Measurements from ENCODE around the genes CTF1 and PYCARD.

GRCh38 chr16:30774974-30775270, 12.1 kb downstream of the ZNF629 start:
- RAMPAGE, long total RNA = no peak
- RRBS = no CpG with 5 or more reads among the region's 8 CpGs
PRO-cap:
- standard = no peak
- CoPRO, capped RNA only, 2 experiments = no peak in any of the 2 experiments
- CoPRO, capped and uncapped RNA, 2 experiments = peak in 1 of 2 experiments; most common minus-strand start chr16:30775196 (in 1)
- CoPRO, uncapped RNA only, 2 experiments = peak in 2 of 2 experiments; most common plus-strand start chr16:30775132 (in 1)
CAGE:
- cytosol, long polyA plus RNA = no peak
- long polyA plus RNA = no peak
- nucleolus, long total RNA = no peak
- nucleus, long polyA plus RNA = no peak

DNA sequence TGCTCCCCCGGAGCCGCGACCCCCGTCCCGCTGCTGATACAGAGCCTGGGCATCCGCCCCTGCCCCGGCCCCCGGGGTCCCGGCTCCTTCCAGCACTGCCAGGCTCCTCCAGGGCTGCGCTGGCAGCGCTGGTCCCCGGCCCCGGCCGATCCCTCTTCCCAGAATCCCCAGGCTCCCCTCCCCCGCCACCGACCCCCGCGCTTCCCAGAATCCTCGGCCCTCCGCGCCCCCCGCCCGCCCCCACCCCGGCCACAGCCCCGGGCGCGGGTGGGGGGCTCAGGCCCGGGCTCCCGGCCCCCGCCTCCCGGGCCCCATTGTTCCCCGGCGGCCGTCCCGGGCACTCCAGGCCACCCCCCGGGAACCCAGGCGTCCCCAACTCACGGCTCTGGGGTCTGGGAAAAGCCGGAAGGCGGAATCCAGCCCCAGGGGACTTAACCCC, 339 bp downstream of the ZNF629 start:
- RAMPAGE, long total RNA = no peak
- RRBS = 3% methylated on average over 15 of the region's 40 CpGs
PRO-cap:
- standard = bidirectional peak, plus-strand start at position 380 of the sequence, minus-strand start at position 165 of the sequence
- CoPRO, capped RNA only, 2 experiments = no peak in any of the 2 experiments
- CoPRO, capped and uncapped RNA, 2 experiments = no peak in any of the 2 experiments
- CoPRO, uncapped RNA only, 2 experiments = no peak in any of the 2 experiments
CAGE:
- cytosol, long polyA plus RNA = no peak
- long polyA plus RNA = no peak
- nucleolus, long total RNA = no peak
- nucleus, long polyA plus RNA = no peak

DNA sequence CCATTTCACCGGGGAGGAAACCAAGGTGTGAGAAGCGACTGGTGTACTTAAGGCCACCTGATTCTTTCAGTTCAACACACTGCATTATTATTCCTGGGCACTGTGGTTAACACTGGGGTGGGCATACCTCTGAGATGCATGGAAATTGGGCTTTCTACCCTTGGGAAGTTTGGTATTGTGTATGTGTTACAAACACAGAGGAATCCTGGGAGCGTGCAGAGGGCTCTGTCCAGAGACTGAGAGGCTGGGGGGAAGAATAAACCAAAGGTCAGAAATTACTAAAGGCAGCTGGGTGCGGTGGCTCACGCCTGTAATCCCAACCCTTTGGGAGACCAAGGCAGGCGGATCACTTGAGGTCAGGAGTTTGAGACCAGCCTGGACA, 939 bp upstream of the ZNF629 start:
- RAMPAGE, long total RNA = no peak
- RRBS = no CpG with 5 or more reads among the region's 6 CpGs
PRO-cap:
- standard = no peak
- CoPRO, capped RNA only, 2 experiments = no peak in any of the 2 experiments
- CoPRO, capped and uncapped RNA, 2 experiments = no peak in any of the 2 experiments
- CoPRO, uncapped RNA only, 2 experiments = no peak in any of the 2 experiments
CAGE:
- cytosol, long polyA plus RNA = no peak
- long polyA plus RNA = no peak
- nucleolus, long total RNA = no peak
- nucleus, long polyA plus RNA = no peak

GRCh38 chr16:30894559-30895524, 965 bp upstream of the BCL7C start:
- RAMPAGE, long total RNA = no peak
- RRBS = no CpG with 5 or more reads among the region's 14 CpGs
PRO-cap:
- standard = no peak
- CoPRO, capped RNA only, 2 experiments = no peak in any of the 2 experiments
- CoPRO, capped and uncapped RNA, 2 experiments = no peak in any of the 2 experiments
- CoPRO, uncapped RNA only, 2 experiments = no peak in any of the 2 experiments
CAGE:
- cytosol, long polyA plus RNA = no peak
- long polyA plus RNA = no peak
- nucleolus, long total RNA = no peak
- nucleus, long polyA plus RNA = no peak

DNA sequence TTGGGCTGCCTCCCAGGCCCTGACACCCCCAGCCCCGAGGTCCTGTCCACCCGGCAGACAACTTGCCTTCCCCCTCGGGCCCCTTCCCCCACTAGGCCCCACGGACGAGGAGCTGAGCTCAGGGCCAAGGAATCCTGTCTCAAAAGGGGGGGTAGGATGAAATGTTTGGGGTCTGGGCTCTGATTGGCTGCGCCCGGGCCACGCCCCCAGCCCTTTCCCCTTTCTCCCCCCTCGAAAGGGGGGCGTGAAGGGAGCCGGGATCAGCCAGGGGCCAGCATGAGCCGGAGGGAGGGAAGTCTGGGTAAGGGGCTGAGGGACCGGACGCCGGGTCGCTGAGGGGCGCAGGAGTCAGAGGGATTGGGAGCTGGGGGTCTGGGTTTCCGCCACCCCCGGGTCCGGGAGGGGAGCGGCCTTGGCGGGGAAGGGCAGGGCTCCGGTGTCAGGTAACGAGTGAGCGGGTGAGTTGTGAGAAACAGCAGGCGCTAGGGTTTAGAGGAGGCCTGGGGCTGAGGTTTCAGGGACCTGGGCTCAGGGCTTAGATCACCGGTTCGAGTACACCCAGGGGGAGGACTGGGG, at the start of gene CTF1:
CTF1 (plus strand) TSS at position 247 of the 576 bp plus-strand sequence.
- RAMPAGE, long total RNA = no peak
- RRBS = 2% methylated on average over 12 of the region's 28 CpGs
PRO-cap:
- standard = bidirectional peak, plus-strand start at position 248 of the sequence, minus-strand start outside the sequence
- CoPRO, capped RNA only, 2 experiments = peak in 2 of 2 experiments; most common plus-strand start position 248 of the sequence (in 2); most common minus-strand start position 114 of the sequence (in 2)
- CoPRO, capped and uncapped RNA, 2 experiments = peak in 1 of 2 experiments; most common plus-strand start position 248 of the sequence (in 1); most common minus-strand start position 111 of the sequence (in 1)
- CoPRO, uncapped RNA only, 2 experiments = no peak in any of the 2 experiments
CAGE:
- cytosol, long polyA plus RNA = start-site peak on the plus strand centred at position 250 of the sequence, 10 bp wide, 74 and 38 reads in 2 replicates
- long polyA plus RNA = no peak
- nucleolus, long total RNA = no peak
- nucleus, long polyA plus RNA = no peak

DNA sequence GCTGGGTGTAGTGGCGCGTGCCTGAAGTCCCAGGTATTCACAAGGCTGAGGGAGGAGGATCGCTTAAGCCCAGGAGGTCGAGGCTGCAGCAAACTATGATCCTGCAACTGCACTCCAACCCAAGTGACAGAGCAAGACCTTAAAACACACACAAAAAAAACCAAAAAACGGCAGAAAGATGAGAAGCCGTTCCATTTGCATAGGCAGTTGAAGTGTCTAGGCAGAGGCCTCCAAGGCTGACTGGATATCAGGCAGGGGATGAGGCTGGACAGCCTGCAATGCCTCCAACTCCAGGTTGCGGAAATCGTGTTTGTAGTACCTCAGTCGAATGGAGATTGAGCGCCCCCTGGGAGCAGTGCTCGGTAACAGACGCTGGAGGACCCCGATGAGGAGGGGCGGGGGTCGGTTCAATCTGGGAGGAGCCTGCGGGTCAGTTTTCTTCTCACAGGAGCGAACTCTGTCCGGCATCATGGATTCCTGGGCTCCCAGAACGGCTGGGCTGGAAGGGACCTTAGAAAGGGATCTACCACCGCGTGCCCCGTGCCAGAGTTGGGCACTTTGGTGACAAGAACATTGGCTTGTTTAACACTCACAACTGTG, 1.8 kb upstream of the FBXL19 start:
- RAMPAGE, long total RNA = no peak
- RRBS = no CpG with 5 or more reads among the region's 22 CpGs
PRO-cap:
- standard = bidirectional peak, plus-strand start at position 439 of the sequence, minus-strand start at position 312 of the sequence
- CoPRO, capped RNA only, 2 experiments = no peak in any of the 2 experiments
- CoPRO, capped and uncapped RNA, 2 experiments = no peak in any of the 2 experiments
- CoPRO, uncapped RNA only, 2 experiments = no peak in any of the 2 experiments
CAGE:
- cytosol, long polyA plus RNA = no peak
- long polyA plus RNA = no peak
- nucleolus, long total RNA = no peak
- nucleus, long polyA plus RNA = no peak

DNA sequence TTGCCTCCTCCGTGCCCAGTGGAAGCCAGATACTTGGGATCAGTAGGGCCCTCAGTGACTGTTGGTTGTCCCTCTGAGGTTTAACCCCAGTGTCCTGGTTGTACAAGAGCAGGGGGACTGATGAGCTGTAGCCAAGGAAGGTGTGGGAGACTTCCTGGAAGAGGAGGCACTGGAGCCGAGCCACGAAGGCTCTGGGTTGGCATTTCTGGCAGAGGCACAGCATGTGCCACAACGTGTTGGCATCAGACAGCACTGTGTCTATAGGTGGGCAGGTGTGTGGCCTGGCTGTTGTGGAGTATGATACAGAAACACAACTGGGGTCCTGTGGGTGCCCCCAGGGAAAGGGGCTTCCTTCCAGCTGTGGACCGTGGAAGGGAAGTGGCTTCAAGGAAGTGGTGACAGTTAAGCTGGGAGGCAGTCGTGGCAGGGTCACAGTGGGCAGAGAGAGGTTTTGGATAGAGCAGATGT, 11.3 kb upstream of the ORAI3 start:
- RAMPAGE, long total RNA = no peak
- RRBS = no CpG with 5 or more reads among the region's 6 CpGs
PRO-cap:
- standard = no peak
- CoPRO, capped RNA only, 2 experiments = no peak in any of the 2 experiments
- CoPRO, capped and uncapped RNA, 2 experiments = no peak in any of the 2 experiments
- CoPRO, uncapped RNA only, 2 experiments = no peak in any of the 2 experiments
CAGE:
- cytosol, long polyA plus RNA = no peak
- long polyA plus RNA = no peak
- nucleolus, long total RNA = no peak
- nucleus, long polyA plus RNA = no peak

DNA sequence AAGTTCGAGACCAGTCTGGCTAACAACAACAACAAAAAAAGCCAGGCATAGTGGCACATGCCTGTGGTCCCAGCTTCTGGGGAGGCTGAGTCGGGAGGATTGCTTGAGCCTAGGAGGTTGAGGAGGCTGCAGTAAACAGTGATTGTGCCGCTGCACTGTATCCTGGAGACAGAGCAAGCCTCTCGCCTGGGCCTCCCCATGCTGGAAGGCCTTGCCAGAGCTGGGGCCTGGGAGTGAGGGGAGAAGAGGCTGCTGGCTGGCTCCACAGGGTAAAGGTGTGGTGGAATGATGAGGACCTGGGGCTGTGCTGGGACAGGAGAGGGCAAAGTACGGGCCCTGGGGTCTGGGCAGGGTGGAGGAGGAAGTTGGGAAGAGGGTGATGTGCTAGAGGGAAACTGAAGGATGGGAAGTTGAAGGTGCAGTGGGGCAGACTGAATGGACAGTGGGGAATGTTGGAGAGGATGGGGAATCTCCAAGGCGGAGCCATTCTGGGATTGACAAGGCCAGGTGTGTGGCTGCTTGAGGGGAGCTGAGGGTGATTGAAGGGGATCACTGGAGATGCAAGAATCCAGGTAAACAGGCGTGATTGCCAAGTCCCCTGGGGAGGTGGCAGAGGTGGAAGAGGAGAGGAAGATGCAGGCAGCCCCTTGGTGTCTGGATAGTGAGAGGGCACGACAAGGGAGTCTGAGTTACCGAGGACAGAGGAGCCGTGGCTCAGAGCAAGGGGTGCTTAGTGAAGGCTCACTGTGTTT, 8.6 kb upstream of the HSD3B7 start:
- RAMPAGE, long total RNA = no peak
- RRBS = no CpG with 5 or more reads among the region's 10 CpGs
PRO-cap:
- standard = no peak
- CoPRO, capped RNA only, 2 experiments = no peak in any of the 2 experiments
- CoPRO, capped and uncapped RNA, 2 experiments = no peak in any of the 2 experiments
- CoPRO, uncapped RNA only, 2 experiments = no peak in any of the 2 experiments
CAGE:
- cytosol, long polyA plus RNA = no peak
- long polyA plus RNA = no peak
- nucleolus, long total RNA = no peak
- nucleus, long polyA plus RNA = no peak

DNA sequence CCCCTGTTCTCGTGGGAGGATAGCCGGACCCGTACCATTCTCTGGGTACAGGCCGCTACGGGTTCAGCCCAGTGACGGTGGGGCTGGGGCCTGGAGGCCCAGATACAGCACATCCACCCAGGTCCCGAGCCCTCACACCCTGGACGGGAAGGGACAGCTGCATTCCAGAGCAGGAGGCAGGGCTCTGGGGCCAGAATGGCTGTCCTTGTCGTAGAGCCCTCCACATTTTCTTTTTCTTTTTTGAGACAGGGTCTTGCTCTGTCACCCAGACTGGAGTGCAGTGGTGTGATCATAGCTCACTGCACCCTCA, 3.1 kb downstream of the HSD3B7 start:
- RAMPAGE, long total RNA = no peak
- RRBS = no CpG with 5 or more reads among the region's 9 CpGs
PRO-cap:
- standard = no peak
- CoPRO, capped RNA only, 2 experiments = no peak in any of the 2 experiments
- CoPRO, capped and uncapped RNA, 2 experiments = no peak in any of the 2 experiments
- CoPRO, uncapped RNA only, 2 experiments = peak in 1 of 2 experiments; most common minus-strand start position 287 of the sequence (in 1)
CAGE:
- cytosol, long polyA plus RNA = no peak
- long polyA plus RNA = no peak
- nucleolus, long total RNA = no peak
- nucleus, long polyA plus RNA = no peak

- RAMPAGE, long total RNA = no peak
- RRBS = 96% methylated on average over 6 of the region's 30 CpGs
PRO-cap:
- standard = no peak
- CoPRO, capped RNA only, 2 experiments = no peak in any of the 2 experiments
- CoPRO, capped and uncapped RNA, 2 experiments = no peak in any of the 2 experiments
- CoPRO, uncapped RNA only, 2 experiments = no peak in any of the 2 experiments
CAGE:
- cytosol, long polyA plus RNA = no peak
- long polyA plus RNA = no peak
- nucleolus, long total RNA = no peak
- nucleus, long polyA plus RNA = no peak
These were observed 12.9 kb downstream of the ZNF668 start for GRCh38 chr16:31061009-31061665.

GRCh38 chr16:31077583-31078132, 3.4 kb downstream of the ZNF646 start:
- RAMPAGE, long total RNA = no peak
- RRBS = no CpG with 5 or more reads among the region's 19 CpGs
PRO-cap:
- standard = no peak
- CoPRO, capped RNA only, 2 experiments = no peak in any of the 2 experiments
- CoPRO, capped and uncapped RNA, 2 experiments = no peak in any of the 2 experiments
- CoPRO, uncapped RNA only, 2 experiments = no peak in any of the 2 experiments
CAGE:
- cytosol, long polyA plus RNA = no peak
- long polyA plus RNA = no peak
- nucleolus, long total RNA = no peak
- nucleus, long polyA plus RNA = no peak

- RAMPAGE, long total RNA = no peak
- RRBS = no CpG with 5 or more reads among the region's 7 CpGs
PRO-cap:
- standard = no peak
- CoPRO, capped RNA only, 2 experiments = no peak in any of the 2 experiments
- CoPRO, capped and uncapped RNA, 2 experiments = no peak in any of the 2 experiments
- CoPRO, uncapped RNA only, 2 experiments = peak in 2 of 2 experiments; most common plus-strand start chr16:31113636 (in 2); most common minus-strand start chr16:31113635 (in 1)
CAGE:
- cytosol, long polyA plus RNA = no peak
- long polyA plus RNA = no peak
- nucleolus, long total RNA = no peak
- nucleus, long polyA plus RNA = no peak
These were observed 3.8 kb upstream of the KAT8 start for GRCh38 chr16:31113466-31114337.

DNA sequence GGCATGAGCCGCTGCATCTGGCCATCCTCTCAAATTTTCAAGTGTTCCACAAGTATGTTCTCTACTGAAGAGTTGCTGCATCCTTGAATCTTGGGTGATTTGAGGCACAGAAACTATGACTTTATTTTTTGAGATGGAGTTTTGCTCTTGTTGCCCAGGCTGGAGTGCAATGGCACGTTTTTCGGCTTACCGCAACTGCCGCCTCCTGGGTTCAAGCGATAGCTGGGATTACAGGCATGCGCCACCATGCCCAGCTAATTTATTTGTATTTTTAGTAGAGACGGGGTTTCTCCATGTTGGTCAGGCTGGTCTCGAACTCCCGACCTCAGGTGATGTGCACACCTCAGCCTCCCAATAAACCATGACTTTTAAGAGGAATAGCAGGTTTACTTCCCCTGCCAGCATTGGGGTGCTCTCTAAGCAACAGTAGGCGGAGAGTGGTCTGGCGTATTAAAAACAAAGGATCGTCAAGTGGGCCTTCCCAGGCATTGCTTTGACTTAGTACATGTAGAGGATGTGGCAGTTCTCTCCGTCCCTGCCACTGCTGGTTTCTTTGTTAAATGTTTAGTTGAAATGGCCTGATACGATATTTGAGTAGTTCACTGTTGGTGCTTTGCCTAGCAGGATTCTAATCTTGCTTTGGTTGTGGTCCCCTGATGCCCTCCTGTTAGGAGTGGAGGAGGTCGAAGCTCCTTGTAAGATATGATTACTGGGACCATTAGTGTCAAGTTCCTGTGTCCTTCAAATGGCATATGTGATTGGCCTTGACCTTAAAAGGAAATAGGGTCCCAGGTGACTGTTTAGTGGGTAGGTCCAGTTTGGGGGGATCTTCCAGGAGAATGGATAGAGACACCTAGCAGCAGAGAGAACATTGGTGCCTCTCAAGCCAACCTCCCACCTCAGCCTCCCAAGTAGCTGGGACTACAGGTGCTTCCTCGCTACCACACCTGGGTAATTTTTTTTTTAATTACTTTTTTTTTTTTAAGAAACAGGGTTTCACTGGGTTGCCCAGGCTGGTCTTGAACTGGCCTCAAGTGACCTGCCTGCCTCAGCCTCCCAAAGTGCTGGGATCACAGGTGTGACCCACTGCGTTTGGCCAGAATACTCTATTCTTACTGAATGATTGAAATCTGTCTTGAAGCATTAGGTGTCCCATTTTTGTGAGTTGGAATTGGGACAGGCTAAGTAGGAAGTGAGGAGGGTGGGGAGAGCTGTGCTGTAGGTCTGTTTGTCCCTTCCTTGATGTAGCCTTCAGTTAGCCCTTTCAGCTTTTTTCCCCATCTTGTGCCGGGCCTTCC, 9.3 kb downstream of the PYCARD start:
- RAMPAGE, long total RNA = no peak
- RRBS = no CpG with 5 or more reads among the region's 19 CpGs
PRO-cap:
- standard = no peak
- CoPRO, capped RNA only, 2 experiments = peak in 2 of 2 experiments; most common plus-strand start position 460 of the sequence (in 1)
- CoPRO, capped and uncapped RNA, 2 experiments = peak in 2 of 2 experiments; most common plus-strand start position 32 of the sequence (in 1)
- CoPRO, uncapped RNA only, 2 experiments = peak in 2 of 2 experiments; most common plus-strand start position 16 of the sequence (in 1)
CAGE:
- cytosol, long polyA plus RNA = no peak
- long polyA plus RNA = no peak
- nucleolus, long total RNA = no peak
- nucleus, long polyA plus RNA = no peak

DNA sequence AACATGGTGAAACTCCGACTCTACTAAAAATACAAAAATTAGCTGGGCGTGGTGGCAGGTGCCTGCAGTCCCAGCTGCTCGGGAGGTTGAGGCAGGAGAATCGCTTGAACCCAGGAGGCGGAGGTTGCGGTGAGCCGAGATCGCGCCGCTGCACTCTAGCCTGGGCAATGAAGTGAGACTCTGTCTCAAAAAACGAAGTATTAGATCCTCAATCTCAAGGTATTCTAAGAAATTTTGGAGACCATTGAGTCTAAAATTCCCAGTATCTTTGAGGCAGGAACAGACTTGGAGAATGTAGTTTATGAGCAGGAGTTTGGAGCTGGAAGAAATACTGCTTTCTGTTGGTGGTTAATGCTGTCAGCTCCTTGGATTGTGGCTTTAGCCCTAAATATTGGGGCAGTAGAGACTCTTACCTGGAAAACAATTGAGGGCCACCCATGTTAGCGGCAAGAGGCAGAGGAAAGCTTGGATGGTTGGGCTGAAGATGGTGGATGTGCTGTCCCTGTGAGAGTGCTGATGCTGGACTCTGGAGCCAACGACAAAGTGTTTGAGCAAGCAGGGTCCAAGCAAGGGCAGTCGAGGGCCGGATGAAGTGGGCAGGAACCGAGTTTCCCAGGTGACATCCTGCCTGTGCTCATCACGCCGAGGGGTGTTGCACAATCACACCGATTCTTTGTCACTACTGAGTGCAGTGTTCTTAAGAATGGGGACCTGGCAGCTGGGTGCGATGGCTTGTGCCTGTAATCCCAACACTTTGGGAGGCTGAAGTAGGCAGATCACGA, 6.4 kb downstream of the PYCARD start:
- RAMPAGE, long total RNA = no peak
- RRBS = no CpG with 5 or more reads among the region's 21 CpGs
PRO-cap:
- standard = no peak
- CoPRO, capped RNA only, 2 experiments = no peak in any of the 2 experiments
- CoPRO, capped and uncapped RNA, 2 experiments = no peak in any of the 2 experiments
- CoPRO, uncapped RNA only, 2 experiments = peak in 2 of 2 experiments; most common plus-strand start position 302 of the sequence (in 2); most common minus-strand start position 577 of the sequence (in 1)
CAGE:
- cytosol, long polyA plus RNA = no peak
- long polyA plus RNA = no peak
- nucleolus, long total RNA = no peak
- nucleus, long polyA plus RNA = no peak

DNA sequence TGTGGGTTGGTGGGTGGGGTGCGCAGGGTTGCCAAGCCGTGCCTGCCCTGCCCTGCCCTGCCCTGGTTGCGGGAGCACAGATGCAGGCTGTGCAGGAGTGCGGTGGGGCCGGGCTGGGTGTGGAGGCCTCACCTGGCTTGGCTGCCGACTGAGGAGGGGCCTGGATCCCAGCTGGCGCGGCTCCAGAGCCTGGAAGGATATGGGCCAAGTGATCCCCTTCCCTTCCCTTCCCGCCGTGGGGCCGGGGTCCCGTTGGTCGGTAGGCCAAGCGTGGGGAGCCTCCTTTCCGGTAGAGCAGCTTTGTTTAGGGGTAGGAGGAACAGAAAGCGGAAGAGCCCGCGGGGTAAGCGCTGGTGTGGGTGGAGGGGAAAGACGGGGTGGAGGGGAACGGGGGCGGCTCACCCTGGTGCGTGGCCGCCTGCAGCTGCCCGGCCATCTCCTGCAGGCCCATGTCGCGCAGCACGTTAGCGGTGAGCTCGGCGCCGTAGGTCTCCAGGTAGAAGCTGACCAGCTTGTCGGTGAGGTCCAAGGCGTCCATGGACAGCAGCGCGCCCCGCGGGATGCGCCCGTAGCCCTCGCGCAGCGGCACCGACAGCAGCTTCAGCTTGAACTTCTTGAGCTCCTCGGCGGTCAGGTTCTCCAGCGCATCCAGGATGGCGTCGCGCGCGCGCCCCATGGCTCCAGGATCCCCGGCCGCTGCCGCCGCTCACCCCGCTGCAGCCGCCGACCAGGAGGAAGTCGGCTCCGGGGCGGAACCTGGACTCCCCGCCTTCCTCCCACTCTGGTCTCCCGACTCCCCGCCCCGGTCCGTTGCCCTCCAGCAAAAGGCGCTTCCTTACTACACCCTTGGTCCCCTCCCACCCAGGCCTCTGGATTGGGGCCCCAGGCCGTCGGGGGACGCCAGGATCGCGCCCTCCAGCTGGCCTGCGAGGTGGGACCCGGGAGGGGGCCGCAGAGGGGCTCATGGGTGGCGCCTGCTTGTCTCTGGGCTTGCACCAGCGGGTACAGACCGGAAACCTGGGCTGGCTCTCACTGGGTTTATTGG, at the start of gene PYCARD:
PYCARD (minus strand) TSS at position 746 of the 1,045 bp plus-strand sequence.
- RAMPAGE, long total RNA = start-site peak on the minus strand centred at position 728 of the sequence, 48 bp wide, 249 and 88 reads in 2 replicates
- RRBS = 30% methylated on average over 24 of the region's 80 CpGs
PRO-cap:
- standard = bidirectional peak, plus-strand start at position 771 of the sequence, minus-strand start at position 728 of the sequence
- CoPRO, capped RNA only, 2 experiments = peak in 2 of 2 experiments; most common plus-strand start position 730 of the sequence (in 1); most common minus-strand start position 728 of the sequence (in 1)
- CoPRO, capped and uncapped RNA, 2 experiments = peak in 1 of 2 experiments; most common plus-strand start position 786 of the sequence (in 1); most common minus-strand start position 737 of the sequence (in 1)
- CoPRO, uncapped RNA only, 2 experiments = no peak in any of the 2 experiments
CAGE:
- cytosol, long polyA plus RNA = start-site peak on the minus strand centred at position 725 of the sequence, 54 bp wide, 648 and 17 reads in 2 replicates
- long polyA plus RNA = start-site peak on the minus strand centred at position 680 of the sequence, 121 bp wide, 170 and 15 reads in 2 replicates
- nucleolus, long total RNA = no peak
- nucleus, long polyA plus RNA = start-site peak on the minus strand centred at position 732 of the sequence, 53 bp wide, 195 and 32 reads in 2 replicates

- RAMPAGE, long total RNA = no peak
- RRBS = no CpG with 5 or more reads among the region's 7 CpGs
PRO-cap:
- standard = bidirectional peak, plus-strand start at chr16:31253920, minus-strand start at chr16:31253667
- CoPRO, capped RNA only, 2 experiments = peak in 1 of 2 experiments; most common plus-strand start chr16:31253875 (in 1); most common minus-strand start chr16:31253747 (in 1)
- CoPRO, capped and uncapped RNA, 2 experiments = no peak in any of the 2 experiments
- CoPRO, uncapped RNA only, 2 experiments = no peak in any of the 2 experiments
CAGE:
- cytosol, long polyA plus RNA = no peak
- long polyA plus RNA = no peak
- nucleolus, long total RNA = no peak
- nucleus, long polyA plus RNA = no peak
These were observed 6.2 kb upstream of the ITGAM start for GRCh38 chr16:31253510-31254002.

DNA sequence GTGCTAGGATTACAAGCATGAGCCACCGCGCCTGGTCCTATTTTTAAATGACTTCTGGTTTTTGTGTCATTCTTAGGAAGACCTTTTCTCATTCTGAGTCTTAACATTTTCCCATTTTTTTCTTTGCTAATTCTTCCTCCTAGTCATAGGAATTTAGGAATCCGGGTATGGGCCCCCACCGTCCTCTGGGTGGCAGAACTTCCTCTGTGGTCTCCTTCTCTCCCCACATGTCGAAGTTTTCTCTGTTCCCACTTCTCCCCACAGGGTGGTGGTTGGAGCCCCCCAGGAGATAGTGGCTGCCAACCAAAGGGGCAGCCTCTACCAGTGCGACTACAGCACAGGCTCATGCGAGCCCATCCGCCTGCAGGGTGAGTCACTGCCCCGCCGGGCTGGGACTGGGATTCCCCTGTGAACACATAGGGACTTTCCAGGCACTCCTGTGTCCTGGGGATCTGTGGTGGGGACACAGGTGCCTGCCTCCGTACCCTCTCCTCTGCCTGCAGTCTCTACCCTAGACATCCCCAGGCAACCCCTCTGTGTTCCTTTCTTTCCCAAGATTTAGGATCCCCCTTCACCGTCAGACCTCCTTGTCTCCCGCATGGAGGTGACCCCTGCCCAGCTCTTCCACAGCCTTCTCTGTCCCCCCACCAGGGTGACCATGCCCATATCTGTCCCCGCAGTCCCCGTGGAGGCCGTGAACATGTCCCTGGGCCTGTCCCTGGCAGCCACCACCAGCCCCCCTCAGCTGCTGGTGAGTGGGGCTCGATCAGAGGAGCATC, 5.5 kb downstream of the ITGAM start:
- RAMPAGE, long total RNA = no peak
- RRBS = no CpG with 5 or more reads among the region's 17 CpGs
PRO-cap:
- standard = no peak
- CoPRO, capped RNA only, 2 experiments = no peak in any of the 2 experiments
- CoPRO, capped and uncapped RNA, 2 experiments = no peak in any of the 2 experiments
- CoPRO, uncapped RNA only, 2 experiments = no peak in any of the 2 experiments
CAGE:
- cytosol, long polyA plus RNA = no peak
- long polyA plus RNA = no peak
- nucleolus, long total RNA = no peak
- nucleus, long polyA plus RNA = no peak

- RAMPAGE, long total RNA = no peak
- RRBS = 20% methylated on average over 1 of the region's 9 CpGs
PRO-cap:
- standard = no peak
- CoPRO, capped RNA only, 2 experiments = no peak in any of the 2 experiments
- CoPRO, capped and uncapped RNA, 2 experiments = no peak in any of the 2 experiments
- CoPRO, uncapped RNA only, 2 experiments = no peak in any of the 2 experiments
CAGE:
- cytosol, long polyA plus RNA = no peak
- long polyA plus RNA = no peak
- nucleolus, long total RNA = no peak
- nucleus, long polyA plus RNA = no peak
These were observed 10.2 kb upstream of the ITGAX start for GRCh38 chr16:31344706-31345202.